SP-49 (cell line): Measurements from ENCODE around the genes RNF152 and KDSR.

- PRO-cap = no peak
These were observed 6.0 kb downstream of the RNF152 start for GRCh38 chr18:61886696-61887270.

- PRO-cap = no peak
These were observed at the start of gene RNF152 for GRCh38 chr18:61892853-61893947. RNF152 (minus strand) TSS chr18:61893007.

- PRO-cap = no peak
These were observed 7.8 kb upstream of the RNF152 start for GRCh38 chr18:61900536-61900993.

GRCh38 chr18:61941564-61941800, 48.7 kb upstream of the RNF152 start:
- PRO-cap = no peak

DNA sequence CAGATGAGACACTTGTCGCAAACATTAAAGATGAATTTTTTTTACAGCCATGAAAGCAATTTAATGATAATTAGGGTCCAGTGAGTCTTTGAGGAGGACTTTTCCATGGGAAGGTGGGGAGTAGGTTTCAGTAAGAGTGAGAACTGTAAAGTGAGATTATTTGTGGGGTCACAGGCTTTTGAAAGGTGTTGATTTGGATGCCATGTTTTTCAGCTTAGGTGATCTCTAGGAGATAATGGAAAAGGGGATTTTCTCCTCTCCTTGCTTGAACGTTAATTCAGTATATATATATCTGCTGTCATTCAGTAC, 2.4 kb downstream of the ZCCHC2 start:
- PRO-cap = no peak

DNA sequence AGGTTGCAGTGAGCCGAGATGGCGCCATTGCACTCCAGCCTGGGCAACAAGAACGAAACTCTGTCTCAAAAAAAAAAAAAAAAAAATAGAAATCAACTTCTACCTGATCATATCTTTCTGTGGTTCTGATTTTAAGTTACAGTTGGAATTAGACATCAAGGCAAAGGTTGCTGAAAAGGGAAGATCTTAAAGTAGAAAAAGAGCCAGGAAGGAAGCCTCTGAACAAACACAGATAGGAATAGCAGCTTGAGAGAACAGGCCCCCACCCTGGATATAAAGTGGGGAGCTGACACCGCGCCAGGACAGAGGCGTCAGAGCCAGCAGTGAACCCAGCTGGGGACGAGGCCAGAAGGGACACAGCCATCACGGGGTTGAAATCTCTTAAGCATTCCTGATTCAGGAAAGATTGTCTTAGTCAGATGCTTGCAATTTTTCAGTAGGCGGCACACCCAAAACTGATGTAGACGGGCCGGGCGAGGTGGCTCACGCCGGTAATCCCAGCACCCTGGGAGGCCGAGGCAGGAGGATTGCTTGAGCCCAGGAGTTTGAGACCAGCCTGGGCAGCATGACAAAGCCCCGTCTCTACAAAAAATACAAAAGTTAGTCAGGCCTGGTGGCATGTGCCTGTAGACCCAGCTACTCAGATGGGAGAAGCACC, 93.8 kb upstream of the PHLPP1 start:
- PRO-cap = no peak

DNA sequence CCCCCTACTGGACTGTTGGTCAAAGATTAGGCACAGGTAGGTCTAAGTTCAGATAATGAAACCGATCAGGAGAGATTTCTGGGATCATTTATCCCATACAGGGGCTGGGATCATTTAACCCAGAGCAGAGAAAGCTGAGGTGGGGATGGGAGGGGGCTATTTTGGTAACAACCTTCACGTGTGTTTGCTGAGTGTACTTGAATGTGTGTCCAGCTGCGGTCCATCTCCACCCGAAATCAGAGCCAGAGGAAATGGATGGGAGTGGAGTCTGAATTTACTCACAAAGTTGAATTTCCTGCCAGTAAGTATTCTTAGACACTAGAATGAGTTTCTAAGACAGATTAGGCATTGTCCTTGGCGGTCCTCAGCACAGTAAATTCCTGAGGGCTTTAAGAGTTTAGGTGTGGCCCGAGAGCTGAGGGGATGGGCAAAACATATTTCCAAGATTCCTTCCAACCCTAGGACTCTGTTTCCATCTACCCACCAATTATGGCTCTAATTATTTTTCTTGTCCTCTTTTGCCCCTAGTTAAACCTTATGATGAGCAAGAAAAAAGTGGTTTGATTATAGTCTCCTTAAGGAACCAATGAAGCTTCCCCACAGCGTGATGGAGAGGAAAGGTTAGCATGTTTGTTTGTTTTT, 90.4 kb upstream of the PHLPP1 start:
- PRO-cap = no peak

DNA sequence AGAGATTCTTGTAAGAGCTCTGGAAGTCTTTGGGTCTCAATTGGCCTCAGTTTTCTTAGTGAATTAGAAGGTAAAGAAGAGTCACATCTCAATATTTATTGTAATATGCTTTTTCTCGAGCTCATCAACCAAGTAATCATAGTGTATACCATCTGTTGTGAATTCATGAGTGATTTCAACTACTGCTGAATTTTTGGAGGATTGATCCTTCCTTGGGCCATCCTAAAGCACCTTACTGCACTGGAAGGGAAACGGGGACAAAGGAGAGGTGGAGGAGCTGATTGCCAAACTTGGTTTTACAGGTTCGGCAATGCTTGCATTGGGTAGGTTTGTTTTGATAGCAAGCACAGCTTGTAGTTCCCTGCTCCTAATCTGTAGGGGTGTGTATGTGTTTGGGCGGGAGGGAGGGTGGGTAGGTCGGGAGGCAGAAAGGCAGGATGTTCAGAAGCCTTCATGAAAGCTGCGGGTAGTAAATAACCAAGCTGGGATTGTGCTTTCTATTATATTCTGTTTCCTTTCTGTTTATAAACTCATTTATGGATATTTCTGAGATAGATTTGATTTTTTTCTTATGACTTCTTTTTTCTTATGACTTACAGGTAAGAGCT, 24.5 kb downstream of the PHLPP1 start:
- PRO-cap = no peak

DNA sequence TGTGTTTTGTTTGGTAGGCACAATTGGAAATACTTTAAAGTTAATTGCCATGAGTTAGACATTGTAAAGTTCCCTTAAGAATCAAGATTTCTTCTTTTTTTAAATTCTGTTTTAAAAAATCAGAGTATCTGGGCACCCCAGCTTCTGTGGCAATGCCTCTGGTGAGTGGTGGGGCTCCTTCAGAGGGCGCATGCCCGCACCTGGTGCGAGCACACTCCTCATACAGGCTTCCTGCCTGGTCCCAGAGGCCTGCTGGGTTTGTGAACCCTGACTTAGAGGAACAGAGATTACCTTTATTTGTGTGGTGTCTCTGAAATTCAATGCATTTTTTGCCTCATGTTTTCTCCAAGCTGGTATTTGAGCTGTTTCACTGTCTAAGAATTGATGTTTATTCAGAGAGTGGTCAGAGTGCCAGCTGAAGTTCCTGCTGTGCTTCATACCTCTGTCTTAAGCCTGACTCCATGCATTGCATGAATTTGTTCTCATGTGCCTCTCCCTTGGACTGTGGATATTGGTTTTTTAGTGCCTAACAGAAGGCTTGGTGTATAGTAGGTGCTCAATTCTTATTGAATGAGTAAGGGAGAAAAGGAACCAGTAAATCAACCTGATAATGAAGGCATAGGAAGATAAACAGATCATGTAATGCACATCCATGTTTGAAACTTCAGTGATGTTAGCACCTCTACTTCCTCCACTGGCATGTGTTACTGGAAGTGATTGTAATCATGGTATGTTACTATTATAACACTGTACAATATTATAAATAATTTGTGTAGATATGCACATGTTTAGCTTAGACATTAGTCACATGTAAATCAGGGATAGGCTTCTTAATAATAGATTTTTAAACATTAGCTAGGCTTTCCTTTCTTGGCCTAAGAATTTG, 28.9 kb downstream of the PHLPP1 start:
- PRO-cap = no peak

GRCh38 chr18:62939419-62939893, 224.1 kb downstream of the PHLPP1 start:
- PRO-cap = no peak

DNA sequence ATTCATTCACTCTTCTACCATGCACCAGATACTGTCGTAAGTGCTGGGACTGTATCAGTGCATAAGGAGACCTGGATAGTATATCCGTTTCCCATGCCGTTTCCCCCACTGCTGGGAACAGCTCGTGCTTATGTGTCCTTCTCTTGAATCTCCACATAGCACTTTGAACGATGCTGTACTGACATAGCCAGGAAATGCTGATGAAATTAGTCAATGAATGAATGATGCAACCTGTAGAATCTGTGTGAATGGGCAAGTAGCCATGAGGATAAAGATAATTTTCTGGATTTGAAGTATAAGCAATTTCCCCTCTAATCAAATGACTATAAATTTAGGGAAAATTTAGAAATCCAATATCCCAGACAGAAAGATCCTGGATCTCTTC, 276.0 kb downstream of the BCL2 start:
- PRO-cap = no peak

DNA sequence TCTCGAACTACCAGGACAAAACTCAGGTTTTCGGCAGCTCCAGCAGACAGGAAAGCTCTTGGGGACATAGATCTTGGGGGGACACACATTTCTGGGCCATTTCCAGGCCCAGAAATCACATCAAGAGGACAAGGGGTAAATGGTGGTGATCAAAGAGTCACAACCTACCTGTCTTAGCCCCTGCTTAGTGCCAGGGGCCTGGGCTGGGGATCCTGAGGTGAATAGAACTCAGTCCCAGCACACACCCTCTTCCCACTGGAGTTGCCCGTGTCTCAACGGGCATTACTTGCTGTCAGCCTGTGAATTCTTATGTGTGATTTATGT, 261.3 kb downstream of the BCL2 start:
- PRO-cap = no peak

- PRO-cap = unidirectional peak, plus-strand start at chr18:63106195
These were observed 213.6 kb downstream of the BCL2 start for GRCh38 chr18:63105730-63106525.

GRCh38 chr18:63213290-63213922, 106.2 kb downstream of the BCL2 start:
- PRO-cap = no peak

GRCh38 chr18:63216867-63217526, 102.6 kb downstream of the BCL2 start:
- PRO-cap = no peak

DNA sequence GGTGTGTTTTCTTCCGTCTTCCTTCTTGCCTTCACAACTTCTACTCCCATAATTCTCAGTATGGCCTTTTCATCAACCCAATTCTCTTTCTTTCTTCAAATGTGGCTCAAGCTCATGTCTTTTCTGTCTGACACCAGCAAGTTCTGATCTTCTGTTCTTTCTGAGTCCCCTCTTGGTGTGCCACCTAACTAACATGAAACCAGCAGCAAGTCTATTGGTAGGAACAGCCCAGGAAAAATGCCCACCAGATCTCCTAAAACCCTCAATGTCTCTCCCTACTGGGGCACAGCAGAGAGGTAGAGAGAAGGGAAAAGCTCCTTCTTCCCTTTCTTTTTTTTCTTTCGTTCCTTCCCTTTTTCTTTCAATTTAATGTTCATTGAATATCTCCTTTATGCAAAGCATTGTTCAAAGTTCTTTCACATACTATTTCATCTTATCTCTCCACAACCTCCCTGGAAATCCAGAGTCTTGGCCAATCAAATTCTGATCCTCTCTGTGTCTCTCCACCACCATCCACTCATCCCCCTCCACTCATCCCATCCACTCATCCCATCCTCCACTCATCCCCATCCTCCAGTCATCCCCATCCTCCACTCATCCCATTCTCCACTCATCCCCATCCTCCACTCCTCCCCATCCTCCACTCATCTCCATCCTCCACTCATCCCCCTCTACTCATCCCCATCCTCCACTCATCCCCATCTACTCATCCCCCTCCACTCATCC, 101.3 kb downstream of the BCL2 start:
- PRO-cap = no peak

DNA sequence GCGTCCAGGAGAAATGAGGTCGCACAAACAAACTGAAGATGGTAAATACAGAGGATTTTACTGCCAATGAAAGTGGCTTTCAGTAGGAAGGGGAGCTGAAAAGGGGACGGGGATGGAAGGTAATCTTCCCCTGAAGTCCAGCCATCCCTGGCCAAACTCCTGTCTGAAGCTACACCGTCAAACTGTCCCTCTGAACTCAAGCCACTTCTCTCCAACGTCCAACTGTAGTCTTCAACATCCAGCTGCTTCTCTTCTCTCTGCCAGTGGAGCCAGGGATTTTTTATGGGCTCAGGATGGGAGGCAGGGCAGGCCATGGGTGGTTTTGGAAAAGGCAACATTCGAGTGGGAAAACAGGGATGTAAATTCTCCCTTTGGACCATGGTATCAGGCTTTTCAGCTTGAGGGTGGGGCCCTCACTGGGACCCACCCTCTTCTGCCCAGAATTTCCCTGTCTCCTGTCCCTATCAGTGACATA, 93.6 kb downstream of the BCL2 start:
- PRO-cap = no peak

DNA sequence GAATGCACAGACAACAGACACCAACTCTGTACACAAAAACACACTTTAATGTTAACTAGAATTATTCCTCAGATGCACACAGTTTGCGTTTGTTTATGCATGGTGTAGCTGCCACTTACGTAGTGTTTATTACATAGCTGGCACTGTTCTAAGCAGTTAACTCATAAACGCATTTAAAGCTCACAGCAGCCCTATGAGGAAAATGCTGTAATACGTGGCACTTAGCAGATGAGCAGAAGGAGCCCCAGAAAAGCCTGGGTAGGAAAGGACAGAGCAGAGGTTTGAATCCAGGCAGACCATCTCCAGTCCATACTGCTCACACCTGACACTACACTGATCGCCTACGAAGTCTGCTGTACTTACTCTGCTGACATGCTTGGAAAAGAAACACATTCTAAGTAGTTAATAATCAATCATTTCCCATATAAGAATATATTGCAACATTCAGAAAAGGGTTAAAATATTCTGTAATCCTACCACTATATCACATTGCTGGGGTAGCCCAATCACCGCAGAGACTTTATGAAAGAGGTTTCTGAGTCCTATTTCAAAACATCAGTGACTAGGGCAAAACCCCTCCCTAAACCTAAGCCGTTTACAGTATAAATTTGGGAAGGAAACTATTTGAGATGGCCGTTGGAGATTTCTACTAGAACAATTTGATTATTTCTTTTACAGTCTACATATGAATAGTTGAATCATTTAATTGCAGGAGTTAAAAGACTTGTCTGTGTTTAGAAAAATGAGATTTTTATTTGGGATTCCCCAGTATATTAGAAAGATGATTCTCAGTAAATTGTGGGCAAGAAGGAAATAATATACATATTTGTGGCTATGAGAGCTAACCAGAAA, 66.4 kb downstream of the BCL2 start:
- PRO-cap = no peak

DNA sequence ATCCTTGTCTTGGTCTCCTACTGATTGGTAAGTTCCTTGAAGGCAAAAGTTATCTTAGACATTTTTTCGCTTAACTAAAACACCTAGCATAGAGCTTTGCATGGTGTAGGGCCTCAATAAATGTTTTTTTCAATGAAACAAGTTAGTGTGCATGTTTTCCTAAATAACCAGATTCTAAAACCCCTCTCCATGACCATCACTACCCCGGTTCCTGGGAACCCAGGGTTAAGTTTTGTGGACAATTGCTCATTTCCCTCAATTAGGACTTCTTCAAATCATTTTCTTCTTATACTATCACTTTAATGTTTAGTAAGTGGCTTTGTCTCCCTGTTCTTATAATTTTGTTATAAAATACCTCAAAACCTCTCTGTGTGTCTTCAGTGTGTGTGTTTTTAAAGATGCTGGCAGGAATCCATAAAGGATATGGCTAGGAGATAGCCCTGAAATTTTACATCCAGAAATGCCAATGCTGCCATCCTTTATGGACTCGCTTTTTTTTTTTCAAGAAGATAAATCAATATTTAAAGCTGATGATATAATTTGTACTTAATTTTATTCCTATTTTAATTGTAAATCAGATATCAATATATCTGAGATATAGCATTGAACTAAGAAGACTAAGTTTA, 8.9 kb downstream of the BCL2 start:
- PRO-cap = no peak

DNA sequence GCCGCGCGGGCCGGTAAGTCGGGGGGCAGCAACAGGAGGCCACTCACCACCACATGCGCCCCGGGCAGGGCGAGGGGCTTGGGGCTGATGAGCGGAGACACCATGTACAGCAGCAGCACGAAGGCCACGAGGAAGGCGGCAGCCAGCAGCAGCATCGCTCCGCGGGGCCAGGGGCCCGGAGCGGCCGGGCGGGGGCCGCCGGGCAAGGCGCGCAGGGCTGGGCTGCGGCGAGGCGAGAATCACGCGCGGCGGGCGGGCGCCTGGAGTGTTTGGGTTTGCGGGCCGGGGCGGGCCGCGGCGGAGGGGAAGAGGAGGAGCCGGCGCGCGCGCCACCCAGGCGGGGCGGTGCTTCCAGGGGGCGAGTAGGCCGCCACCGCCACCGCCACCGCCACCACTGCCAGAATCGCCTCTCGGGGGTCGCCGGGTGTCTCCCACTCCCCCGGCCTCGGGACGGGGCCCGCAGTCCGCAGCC, at the start of gene KDSR:
Gene KDSR, minus strand, starts transcription at position 243 of the 472 bp plus-strand sequence.
- PRO-cap = bidirectional peak, plus-strand start at position 391 of the sequence, minus-strand start at position 241 of the sequence